ENCODE measurements around a stretch of chr11.

DNA sequence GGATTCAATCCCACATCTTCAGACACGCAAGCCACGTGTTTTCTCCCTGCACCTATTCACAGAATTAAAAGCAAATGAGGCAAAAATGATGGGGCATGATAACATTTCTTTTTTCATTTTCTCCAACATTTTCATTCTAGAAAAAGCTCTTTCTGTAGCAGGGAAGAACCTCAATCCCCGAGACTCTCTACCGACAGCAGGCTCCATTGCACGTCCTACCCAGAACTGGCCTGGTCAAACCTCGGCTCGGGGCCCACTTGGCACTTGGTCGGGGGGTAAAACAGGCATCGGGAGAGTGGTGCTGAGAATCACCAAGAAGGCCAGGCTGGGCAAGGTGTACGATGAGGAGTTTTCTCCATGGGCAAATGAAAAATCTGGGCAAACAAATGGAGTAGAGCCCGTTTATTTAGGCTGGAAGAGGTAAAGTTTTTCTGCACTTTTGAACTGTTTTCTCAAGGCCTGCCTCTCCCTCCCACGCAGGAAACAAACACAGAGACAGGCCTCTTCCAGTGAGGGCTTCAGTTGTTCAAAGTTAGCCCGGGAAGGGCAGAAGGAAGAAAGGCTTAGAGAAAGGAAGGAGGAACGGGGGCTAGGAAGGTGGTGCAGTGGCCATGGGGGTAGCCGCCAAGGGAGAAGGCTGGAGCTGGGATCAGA, 87.7 kb downstream of the ETS1 start:
- PRO-cap, 2 experiments, result peak in 2 of 2 experiments; most common plus-strand start position 521 of the sequence (in 2); most common minus-strand start position 328 of the sequence (in 1)

GRCh38 chr11:128505316-128506174, 81.8 kb downstream of the ETS1 start:
- PRO-cap, 2 experiments, result peak in 2 of 2 experiments; most common plus-strand start chr11:128505750 (in 2); most common minus-strand start chr11:128505887 (in 2)

DNA sequence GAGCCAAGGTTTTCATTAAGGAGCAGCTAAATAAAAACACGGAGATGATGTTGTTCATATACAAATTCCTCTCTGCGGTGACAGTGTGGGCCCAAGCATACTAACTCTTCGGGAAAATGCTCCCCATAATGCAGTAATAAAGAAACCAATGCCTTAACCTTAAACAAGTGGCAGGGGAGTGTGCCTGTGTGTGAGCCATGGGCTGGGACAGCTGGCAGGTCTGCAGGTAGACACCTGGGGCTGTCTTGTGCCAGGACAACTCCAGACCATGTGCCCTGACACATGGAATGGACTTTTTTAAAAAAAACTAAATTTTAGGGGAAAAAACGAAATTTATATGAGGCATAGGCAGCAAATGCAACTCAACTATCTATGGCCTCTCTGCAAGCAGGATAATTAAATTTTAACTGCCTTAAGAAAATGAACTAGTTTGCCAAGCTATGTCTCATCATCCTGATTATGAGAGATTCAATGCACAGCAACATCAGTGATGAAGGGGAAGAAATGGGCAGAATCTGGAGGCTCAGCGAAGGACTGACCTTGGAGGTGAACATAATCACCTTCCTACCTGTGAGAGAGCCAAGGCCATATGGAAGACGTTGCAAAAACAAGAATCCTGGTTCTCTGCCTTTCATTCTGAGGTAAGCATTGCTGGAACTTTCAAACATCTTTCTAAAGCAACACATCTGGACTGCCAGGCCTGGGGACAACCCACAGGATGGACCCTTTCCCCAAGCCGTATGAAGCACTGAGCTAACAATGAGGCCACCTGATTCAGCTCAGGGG, 70.7 kb downstream of the ETS1 start:
- PRO-cap, 2 experiments, result no peak in any of the 2 experiments

GRCh38 chr11:128551551-128552386, 35.6 kb downstream of the ETS1 start:
- PRO-cap, 2 experiments, result peak in 1 of 2 experiments; most common plus-strand start chr11:128551835 (in 1)

DNA sequence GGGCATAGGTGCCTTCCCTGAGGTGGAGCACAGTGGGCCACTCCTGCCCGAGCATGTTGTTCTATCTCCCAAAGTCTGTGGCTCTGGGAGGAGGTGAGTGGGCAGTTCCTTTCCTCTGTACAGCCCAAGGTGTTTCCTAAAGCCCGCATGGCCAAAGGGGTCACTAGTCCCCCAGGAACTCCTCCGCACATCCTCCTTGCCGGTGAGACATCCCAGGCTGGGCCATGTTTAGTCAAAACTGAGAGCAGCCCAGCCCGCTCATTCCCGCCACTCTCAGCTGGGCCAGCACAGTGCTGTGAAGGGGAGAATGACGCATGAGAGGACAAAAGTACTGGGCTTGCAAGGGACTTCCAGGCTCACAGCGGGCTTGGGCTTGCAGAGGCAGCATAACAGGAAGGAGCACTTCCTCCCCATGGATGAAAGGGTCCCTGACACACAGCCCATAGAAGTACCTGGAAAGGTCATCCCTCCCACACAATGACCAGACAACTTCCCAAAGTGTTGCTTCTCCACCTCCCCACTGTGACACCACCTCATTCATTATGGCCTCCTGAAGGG, 19.2 kb downstream of the ETS1 start:
- PRO-cap, 2 experiments, result no peak in any of the 2 experiments

DNA sequence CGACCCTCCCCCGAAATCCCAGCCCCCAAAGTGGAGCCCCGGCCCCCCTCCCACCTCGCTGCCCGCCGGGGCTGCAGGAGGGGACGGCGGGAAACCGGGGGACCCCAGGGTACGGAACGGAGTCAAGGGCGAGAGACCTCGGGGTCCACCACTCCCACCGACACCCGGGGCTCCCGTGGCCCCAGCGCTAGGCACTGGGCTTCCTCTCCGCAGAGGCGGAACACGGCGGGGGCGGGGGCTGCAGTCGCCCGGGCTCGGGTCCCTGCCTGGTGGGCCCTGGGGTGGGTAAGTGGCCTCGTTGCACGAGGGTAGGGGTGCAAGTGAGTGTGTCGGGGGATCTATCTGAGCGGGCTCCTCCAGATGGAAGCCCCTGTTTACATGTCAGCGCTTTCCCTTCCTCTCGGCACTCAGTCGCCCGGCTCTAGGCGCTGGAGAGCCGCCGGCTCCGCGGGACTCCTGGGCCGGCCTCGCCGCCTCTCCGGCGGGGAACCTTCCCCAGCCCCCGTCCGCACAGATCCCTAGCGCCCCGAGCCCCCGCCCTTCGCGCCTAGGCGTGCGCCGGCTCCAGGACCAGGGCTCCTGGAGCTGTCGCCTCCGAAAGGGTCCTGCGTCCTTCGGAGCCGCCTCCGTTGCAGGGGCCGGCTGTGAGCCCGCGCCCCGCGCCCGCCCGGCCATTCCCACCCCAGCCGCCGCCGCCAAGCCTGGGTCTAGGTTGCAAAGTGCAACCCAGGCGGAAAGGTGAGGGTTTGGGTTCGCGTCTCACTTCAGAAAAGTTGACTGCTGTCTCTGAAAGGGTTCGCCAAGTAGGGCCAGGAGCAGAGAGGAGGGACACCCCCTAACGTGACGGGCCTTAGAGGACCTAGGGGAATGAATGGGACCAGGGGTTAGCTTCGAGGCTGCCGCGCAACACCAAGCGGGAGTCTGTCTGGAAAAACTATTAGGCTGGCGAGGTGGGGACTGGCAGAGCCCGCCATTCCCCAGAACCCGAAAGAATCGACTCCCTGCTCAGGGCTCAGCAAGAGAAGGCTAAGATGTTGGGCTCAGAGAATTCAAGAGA, 932 bp downstream of the FLI1 start:
- PRO-cap, 2 experiments, result peak in 2 of 2 experiments; most common plus-strand start position 425 of the sequence (in 1); most common minus-strand start position 1,000 of the sequence (in 2)

DNA sequence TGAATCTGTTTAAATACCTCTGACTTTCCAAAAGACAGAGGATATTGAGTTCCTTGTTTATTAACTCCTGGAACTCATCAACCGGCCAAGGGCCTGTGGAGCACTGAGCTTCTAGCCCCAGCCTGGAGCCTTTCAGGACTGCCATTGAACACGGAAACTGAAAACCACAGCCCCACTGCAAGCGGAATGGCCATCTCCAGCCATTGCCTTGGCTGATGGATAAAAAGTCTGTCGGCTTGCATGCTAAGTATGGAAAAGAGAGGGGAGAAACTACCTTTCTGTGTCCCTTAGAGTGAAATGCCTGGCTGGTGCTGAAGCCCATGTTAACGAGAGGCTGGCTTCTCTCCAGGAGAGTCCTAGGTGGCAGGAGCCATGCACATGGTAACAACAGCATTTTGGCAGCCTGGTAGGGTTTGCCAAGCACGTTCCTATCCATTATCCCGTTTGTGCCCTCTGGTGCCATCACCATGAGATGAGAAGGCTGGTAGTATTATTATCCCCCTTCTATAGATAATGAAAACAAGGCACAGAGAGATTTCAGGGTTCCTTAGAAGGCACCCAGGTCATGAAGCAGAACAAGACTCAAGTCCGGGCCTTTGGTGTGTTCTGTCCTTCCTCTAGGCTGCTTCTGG, 80.2 kb downstream of the KCNJ1 start:
- PRO-cap, 2 experiments, result no peak in any of the 2 experiments

GRCh38 chr11:129243551-129244005, 51.5 kb upstream of the ARHGAP32 start:
- PRO-cap, 2 experiments, result no peak in any of the 2 experiments

DNA sequence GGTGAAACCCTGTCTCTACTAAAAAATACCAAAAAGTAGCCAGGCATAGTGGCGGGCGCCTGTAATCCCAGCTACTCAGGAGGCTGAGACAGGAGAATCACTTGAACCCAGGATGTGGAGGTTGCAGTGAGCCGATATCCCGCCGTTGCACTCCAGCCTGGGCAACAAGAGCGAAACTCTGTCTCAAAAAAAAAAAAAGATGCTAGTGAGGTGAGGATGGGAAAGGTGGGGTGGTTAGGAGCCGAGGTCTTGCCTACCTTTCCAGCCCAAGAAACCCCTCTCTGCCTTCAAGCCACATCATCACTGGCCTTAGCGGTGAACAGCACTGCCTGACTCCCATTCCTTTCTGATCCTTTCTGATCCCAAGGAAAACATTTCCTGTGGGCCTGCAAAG, 64.0 kb upstream of the BARX2 start:
- PRO-cap, 2 experiments, result no peak in any of the 2 experiments

DNA sequence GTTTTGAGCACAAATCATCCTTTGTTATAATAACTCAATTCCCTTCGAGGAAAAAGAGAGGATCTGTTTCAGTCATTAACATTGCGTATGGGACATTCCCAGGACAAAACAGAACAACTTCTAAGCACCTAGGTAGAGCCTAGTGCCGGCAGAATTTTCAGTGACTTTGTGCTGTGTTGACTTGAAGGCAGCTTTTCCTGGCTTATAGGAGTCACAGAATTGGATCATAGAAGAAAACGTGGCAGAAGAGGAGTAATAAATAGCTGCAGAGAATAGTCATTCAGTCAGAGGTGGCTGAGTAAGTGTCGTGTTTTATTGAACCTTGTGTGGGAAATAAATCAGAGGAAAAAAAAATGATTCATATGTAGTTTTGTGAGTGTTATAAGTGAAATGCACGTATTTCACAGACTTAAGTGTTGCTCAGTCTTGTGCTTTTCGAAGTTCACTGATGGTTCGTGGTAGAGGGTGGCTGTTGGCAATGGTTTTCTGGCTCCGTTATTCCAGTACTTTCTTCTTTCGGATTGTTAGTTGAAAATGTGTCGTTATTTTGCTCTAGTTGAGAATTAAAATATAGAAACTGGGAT, 2.1 kb downstream of the BARX2 start:
- PRO-cap, 2 experiments, result no peak in any of the 2 experiments

- PRO-cap, 2 experiments, result no peak in any of the 2 experiments
Measured at GRCh38 chr11:129412475-129412929, 36.9 kb downstream of the BARX2 start.

GRCh38 chr11:129457015-129457766, 81.5 kb downstream of the BARX2 start:
- PRO-cap, 2 experiments, result no peak in any of the 2 experiments

- PRO-cap, 2 experiments, result no peak in any of the 2 experiments
Measured at GRCh38 chr11:129750473-129751262, 65.0 kb upstream of the TMEM45B start.

DNA sequence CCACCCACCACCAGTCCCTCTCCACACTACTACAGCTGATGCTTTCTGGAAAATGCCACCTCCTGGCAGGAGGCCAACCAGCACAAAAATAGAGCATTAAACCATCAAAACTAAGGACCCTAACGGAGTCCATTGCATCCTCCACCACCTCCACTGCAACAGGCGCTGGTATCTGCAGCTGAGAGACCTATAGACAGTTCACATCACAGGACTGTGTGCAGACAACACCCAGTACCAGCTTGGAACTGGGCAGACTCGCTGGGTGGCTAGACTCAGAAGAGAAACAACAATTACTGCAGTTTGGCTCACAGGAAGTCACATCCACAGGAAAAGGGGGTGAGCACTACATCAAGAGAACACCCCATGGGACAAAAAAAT, 11.7 kb upstream of the TMEM45B start:
- PRO-cap, 2 experiments, result peak in 2 of 2 experiments; most common plus-strand start position 235 of the sequence (in 1); most common minus-strand start position 247 of the sequence (in 2)

DNA sequence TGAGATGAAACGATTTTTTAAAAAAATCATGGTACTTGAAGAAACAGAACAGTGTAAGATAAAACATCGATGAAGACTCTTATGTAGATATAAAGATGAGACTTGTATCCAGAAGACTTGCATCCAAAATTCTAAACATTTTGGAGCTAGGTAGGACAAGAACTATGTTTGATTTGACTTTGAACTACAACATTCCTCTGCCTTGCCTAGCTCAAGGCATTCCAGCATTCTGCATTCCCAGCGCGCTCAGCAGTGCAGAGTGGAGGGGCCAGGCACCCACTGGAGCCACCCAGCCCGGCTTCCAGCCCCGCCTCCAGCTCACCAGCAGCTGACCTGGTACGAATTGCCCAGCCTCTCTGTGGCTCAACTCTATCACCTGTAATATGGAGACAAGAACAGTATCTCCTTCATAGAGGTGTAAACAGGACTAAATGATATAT, 28.9 kb downstream of the PRDM10 start:
- PRO-cap, 2 experiments, result no peak in any of the 2 experiments

DNA sequence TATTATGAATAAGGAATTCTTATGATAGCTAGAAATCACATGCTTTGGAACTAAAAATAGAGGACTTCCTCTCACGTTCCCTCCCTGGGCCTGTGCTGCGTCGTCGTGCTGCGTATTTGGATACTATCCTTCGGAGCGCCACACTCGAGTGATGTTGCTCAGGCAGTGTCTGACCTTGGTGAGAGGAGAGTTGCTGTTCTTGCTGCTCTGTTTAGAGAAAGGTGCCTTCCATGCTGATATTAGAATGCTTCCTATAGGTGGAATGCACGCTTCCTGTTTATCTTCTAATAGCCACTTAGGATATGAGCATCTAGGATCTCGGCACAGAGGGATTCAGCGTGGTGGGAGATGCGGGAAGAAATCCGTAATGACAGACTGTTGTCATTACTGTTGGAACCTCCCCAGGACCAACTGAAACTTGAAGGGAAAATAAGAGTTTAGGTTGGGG, 20.1 kb upstream of the ST14 start:
- PRO-cap, 2 experiments, result no peak in any of the 2 experiments

DNA sequence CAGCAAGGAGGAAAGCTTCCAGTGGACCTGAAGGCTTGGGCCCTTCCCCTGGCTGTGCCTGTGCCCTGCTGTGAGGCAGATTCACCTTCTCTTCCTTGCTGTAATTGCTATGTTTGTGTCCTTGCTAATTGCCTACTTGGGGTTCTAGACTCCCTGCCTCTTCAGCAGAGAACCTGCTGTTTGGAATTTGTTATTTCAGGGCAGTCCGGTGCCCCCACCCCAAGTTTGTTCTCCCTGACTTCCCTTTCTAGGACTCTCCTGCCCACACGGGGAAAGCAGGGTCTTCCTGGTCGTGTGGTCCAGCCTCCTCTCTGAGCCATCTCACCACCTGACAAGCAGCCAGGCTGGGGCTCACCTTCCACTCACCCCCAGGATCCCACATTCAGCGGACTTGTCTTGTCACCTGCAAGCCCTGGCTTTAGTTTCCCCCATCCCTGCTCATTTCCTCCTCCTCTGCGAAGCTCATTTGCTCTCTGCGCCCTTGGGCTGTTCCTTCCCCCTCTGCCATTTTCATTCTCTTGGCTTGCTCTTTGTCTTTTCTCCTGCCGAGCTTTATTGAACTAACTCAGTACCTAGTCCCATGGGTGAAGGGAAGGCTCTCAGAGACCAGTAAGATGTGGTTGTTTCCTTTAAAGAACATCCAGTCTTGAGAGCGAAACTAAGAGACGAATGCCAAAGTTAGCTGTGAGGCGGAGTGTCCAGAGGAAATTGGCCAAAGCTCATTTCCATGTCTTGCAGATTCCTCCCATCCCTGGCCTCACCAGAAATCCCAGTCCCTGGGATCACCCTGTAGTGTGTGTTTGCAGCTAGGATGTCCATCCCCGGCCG, 1.9 kb downstream of the ST14 start:
- PRO-cap, 2 experiments, result no peak in any of the 2 experiments

DNA sequence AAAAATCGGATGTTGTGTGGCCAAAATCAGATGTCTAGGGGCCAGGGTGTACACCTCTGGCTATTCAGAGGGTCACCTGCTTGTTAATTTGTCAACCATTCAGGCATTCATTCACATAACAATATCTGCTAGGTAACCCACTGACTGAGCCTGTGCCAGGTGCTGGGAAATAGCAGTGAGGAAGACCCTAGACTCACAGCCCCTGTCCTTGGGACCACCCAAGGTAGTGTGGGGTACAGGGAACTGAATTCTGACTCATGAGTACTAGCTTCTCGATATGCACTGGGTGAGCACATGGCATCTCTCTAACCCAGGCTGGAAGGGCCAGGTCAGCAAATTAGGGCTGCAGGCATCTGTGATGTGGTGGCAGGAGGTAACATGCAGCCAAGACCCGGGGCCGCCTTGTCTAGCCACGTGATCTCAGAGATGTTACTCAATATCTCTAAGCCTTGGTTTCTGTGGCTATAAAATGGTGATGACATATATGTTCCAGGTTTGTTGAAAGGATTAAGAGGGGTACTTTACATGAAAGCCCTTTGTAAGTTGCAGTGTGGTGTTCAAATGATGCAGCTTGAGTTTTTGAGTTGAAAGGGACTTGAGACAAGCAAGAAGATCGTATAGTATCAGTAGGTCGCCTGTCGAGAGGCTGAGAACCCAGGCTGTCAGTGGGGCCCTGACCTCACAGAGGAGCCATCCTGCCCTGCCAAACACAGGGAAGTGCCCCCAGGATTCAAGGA, 3.1 kb downstream of the ST14 start:
- PRO-cap, 2 experiments, result no peak in any of the 2 experiments

GRCh38 chr11:130180529-130180844, 20.9 kb downstream of the ST14 start:
- PRO-cap, 2 experiments, result no peak in any of the 2 experiments

DNA sequence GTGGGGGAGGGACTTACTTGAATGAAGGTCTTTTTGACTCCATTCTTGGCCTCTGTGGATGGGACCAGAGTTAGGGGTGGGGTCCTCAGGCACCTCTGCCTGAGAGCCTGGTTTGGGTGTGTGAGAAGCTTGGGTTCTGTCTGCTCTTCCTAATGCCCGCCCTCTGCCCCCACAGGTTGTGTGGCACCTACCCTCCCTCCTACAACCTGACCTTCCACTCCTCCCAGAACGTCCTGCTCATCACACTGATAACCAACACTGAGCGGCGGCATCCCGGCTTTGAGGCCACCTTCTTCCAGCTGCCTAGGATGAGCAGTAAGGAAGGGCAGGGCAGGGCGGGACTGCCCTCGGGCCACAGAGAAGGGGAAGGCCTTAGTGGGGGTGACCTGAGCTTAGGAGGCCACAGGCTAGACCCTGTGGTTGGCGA, 34.4 kb downstream of the ST14 start:
- PRO-cap, 2 experiments, result no peak in any of the 2 experiments

Data from helper T cell (primary cell).